NT2/D1 (cell line): ENCODE measurements around a stretch of chr10.

DNA sequence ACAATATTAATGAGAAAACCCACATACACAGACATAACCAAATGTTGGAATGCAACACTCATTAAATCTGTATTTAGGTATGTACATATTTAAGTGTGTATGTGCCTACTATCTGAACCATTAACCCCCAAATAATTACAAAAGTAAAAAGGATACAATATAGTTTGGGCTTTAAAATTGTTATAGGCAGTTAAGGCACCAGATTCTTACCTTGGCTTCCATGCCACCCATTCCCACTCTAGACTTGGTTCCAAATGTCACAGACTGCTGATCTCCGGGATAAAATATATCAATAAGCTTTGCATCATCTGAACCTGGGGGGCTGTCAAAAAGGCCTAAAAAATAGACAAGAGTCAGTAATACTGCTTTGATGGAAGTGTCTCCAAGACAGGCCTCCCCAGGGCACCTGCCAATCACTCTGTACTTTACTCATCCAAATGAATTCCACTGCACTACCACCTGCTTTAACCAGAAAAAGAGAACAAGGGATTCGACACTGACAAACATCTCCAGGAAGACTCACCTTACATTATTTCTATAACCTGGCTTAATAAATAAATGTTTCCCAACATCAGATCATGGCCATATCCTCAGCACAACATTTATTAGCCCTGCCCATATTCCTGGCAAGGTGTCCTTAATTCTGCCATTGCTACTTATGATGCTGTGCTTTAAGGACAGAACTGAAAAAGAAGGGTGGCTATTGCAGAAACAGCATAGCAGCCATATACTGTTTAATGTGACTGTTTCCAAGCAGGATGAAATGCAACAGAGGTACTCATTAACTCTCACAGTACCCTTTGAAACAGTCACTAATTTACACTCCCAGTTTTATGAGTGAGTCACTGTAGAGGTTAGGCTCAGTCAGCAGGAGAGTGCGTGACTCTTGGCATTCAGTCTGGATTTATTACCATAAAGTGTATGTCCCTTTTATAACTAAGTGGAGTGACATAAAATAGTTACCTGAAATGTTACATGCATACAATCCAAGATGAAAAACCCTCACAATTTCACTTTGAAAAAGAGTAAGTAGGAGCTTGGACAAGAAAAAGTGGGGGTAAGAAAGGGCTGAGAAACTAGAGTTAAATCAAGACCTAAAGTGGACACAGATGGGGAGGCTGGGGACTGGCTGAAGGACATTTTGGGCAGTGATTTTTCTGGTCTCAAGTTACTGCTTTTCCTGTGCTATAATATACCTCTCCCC, 28.0 kb downstream of the ALDH18A1 start:
- RRBS, 2 experiments = no CpG with 5 or more reads among the region's 3 CpGs

- RRBS, 2 experiments = no CpG with 5 or more reads among the region's 23 CpGs
Measured at GRCh38 chr10:95655419-95656203, 900 bp downstream of the ALDH18A1 start.

- RRBS, 2 experiments = no CpG with 5 or more reads among the region's 2 CpGs
Measured at GRCh38 chr10:95758522-95759086, 2.6 kb downstream of the ENTPD1 start.

DNA sequence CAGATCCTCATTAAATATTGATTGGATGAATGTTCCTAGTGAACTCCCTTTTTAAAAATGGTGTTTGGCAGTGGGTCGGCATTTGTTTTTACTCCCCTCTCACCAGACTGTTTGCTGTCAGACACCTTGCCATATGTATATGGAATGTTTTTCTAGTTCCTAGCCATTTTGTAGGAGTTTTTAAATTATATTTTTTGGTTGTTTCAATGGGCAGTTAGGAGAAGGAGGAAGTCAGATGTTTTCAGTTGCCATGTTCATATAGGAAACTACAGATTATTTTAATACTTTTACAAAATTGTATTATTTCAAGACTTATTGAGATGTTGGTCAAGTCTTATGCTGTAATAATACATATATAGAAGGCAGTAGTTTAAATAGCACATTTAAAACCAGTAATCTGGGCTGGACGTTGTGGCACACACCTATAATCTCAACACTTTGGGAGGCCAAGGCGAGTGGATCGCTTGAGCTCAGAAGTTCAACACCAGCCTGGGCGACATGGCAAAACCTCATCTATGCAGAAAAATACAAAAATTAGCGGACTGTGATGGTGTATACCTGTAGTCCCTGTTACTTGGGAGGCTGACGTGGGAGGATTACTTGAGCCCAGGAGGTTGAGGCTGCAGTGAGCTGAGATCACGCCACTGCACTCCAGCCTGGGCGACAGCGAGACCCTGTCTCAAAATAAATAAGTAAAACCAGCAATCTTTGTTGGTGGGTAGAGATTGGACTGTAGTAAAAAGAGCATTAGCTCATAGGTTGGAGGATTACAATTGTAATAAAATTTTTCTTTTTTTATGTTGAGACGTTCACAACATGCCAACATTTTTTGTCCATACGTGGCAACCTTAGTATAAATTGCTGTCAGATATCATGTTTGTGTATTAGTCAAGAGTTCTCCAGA, 21.8 kb downstream of the ZNF518A start:
- RRBS, 2 experiments = no CpG with 5 or more reads among the region's 12 CpGs

DNA sequence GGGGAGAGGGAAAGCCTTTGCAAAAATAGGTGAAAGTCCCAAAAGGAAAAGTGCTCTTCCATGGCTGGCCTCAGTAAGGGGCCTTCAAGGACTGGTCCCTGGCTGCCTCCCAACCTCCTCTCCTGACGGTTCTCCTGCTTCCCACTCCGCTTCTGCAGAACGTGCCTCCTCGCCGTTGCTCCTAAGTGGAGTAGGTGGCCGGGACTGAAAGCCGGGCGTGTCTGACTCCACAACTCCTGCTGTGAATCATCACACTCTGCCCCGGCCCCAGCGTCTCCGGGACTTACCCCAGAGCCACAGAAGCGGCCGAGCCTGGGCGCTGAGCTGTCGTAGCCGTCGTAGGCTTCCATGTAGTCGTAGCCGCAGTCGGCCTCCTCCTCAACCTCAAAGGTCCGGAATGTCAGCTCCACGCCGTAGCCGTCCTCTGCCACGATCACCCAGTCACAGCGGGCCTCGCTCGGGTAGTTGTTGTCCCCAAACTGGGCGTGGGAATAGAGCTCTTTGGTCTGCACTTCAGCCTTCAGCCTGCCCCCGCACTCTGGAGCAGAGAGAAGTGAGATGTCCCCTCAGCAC, 11.1 kb upstream of the OPALIN start:
- RRBS, 2 experiments = 80 to 98% methylated on average over 2 to 8 of the region's 30 CpGs

- RRBS, 2 experiments = no CpG with 5 or more reads among the region's 3 CpGs
Measured at GRCh38 chr10:96556709-96557083, 30.1 kb downstream of the TM9SF3 start.

DNA sequence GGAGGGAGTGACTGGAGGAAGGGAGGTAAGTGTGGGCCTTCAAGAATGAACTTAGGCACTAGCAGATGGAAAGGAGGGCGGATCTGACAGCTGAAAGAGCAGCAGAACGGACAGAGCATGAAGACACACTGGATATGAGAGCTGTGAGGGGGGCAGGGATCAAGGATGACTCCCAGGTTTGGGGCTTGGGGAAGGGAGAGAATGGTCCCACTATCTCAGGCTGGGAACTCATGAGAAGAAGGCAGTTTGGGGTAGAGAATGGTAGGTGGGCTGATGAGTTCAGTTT, 12.2 kb upstream of the TM9SF3 start:
- RRBS, 2 experiments = no CpG with 5 or more reads among the region's 2 CpGs

DNA sequence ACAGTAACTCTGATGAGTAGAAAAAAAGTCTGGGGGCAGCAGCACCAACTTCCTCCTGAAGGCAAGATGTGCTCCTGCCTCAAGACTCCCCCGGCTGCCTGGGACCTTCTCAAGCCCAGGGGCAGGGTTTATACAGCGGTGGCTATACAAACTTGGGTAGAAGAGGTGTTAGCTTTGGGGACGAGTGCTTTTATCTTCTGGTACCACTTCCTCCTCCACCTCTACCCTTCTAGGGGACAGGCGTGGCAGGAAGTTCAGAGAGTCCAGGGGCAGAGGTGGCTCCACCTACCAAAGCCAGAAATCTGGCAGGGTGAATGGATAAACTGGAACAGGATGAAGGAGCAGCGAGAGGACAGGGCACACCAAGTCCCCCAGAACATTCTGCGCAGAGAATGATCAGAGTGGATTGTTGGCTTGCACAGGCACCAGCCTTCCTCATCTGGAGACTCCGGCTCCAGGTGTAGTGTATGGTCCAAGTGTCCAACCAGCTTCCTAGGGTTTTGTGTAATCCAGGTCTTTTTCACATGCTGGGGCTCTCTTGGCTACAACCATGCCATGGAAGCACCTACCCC, 24.0 kb upstream of the TM9SF3 start:
- RRBS, 2 experiments = no CpG with 5 or more reads among the region's 7 CpGs

DNA sequence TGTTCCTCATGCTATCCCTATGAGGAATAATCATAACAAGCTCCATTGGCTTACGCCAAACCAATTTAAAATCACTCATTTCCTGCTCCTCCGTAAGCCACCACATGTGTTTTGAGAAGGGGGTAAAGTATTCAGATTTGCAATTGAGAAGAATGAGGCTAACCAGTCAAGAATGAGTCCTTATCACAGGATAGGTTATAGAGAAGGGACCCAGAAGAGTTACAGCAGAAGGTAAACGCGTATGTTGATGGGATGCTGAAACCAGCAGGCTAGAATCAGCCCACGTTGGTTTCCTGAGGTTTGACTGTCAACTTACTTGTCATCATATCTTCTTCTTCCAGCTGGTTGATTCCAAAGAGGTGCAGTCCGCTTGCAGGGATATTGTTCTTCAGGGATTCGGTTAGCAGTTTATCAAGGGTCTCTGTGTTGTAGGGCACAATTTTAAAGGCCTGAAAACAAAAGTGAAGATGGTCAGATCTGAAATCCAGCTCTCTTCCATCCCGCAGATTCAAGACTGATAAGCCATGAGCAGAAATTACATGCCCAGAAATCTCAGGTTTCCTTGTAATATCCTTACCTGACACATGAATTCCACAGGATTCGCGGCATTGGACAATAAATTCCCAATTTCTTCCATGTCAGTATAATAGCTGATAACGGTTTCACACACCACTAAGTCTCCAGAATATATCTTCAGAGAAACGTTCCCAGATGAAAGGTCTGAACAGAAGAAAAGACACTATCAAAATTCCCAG, 64.3 kb upstream of the TM9SF3 start:
- RRBS, 2 experiments = no CpG with 5 or more reads among the region's 12 CpGs

DNA sequence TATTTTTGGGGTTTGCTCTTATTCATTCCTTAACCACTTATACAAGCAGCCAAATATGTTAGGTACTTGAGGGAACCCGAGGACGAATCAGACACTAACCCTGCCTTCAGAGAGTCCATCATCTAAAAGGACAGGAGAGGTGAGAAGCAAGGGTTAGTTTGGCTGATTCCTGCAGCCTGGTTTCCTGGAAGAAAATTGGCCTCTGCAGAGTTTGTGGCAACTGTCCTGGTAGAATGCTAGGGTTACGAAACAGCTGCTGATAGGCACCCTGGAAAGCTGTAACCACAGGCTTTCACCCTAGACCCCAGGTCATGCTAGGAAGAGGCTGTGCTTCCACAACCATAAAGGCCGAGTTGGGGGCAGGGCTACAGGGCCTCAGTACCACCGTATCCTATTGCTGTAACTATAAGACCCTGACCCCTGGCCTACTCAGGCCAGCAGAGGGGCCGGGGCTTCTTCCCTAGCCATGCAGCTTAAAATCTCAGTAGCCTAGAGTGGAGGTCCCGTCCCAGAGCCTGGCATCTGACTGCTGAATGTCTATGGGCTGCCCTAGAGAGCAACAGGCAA, 62.1 kb downstream of the PIK3AP1 start:
- RRBS, 2 experiments = no CpG with 5 or more reads among the region's 7 CpGs

DNA sequence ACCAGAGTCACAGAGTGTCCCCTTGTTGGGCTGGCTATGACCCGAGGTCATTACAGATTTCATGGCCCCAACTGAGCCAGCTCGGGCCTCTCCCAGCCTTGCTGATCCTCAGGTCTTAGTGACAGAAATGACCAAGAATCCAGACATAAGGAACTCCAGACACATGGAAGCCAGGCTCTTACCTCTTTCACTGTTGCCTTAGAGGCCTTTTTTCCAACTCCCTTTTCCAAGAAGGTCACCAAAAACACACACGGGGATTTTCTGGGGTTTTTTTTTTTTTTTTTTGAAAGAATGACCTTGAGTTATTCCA, 44.0 kb downstream of the PIK3AP1 start:
- RRBS, 2 experiments = no CpG with 5 or more reads among the region's 3 CpGs

- RRBS, 2 experiments = no CpG with 5 or more reads among the region's 24 CpGs
Measured at GRCh38 chr10:96709337-96710075, 10.8 kb downstream of the PIK3AP1 start.

DNA sequence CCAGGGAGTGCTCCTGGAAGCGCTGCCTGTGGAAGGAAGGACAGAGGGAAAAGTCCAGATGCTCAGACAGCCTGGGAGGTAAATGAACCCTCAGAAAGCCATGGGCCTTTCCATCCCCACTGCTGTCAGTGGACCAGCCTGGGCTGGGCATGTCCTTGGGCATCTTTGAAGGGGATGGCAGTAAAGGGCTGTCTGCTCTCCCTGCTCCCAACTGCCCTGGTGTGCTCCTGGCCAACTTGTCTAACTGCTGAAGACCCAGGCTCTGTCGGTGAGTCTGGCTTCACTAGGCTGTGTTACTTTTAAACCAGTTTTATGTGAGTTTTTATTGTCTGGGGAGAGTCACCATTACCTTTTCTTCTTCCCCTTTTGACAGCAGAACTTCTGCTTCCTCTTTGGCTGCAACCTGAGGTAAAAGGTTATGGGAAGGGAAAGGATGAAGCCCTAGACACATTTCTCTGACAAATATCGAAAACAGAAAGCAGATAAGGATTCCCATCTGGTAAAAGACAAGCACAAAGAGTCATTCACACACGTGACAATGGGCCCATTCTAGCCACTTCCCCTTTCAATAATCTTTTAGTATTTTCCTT, 27.5 kb upstream of the PIK3AP1 start:
- RRBS, 2 experiments = no CpG with 5 or more reads among the region's 4 CpGs

GRCh38 chr10:96750071-96750803, 29.9 kb upstream of the PIK3AP1 start:
- RRBS, 2 experiments = no CpG with 5 or more reads among the region's 32 CpGs

DNA sequence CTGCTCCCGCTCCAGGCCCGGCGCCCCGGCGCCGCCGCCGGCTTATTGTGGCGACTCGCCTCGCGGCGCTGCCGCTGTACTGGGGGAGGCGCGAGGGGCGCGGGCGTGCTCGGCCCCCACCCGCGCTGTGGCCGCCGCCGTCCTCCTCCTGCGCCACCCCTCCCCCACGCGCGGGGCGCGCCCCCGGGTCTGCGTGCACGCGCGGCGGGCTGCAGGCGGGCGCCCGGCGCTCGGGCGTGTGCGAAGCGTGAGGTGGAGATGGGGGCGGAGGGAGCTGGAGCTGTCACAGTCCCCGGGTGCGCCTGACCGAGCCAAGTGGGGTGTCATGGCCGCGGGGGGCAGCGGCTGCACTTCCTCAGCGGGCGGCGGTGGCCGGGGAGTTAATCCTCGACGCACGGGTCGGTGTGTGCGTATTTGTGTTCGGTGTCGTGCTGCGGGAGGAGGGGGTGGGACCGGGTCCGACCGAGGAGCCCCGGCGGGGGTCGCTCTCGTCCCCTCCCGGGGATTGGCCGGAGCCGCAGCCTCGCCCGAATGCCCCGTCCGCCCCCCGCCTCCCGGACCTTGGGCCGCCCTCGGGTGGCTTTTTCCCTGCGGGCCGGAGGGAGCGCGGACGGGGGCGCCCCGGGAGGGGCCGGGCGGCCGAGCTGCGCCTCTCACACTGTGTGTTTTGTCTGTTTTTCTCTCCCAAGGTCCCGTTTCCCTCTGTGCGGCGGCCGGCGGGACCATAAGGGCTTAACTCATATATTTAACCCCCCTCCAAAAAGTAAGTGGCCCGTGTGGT, 809 bp downstream of the LCOR start:
- RRBS, 2 experiments = under 1 to 2% methylated on average over 47 to 53 of the region's 99 CpGs

DNA sequence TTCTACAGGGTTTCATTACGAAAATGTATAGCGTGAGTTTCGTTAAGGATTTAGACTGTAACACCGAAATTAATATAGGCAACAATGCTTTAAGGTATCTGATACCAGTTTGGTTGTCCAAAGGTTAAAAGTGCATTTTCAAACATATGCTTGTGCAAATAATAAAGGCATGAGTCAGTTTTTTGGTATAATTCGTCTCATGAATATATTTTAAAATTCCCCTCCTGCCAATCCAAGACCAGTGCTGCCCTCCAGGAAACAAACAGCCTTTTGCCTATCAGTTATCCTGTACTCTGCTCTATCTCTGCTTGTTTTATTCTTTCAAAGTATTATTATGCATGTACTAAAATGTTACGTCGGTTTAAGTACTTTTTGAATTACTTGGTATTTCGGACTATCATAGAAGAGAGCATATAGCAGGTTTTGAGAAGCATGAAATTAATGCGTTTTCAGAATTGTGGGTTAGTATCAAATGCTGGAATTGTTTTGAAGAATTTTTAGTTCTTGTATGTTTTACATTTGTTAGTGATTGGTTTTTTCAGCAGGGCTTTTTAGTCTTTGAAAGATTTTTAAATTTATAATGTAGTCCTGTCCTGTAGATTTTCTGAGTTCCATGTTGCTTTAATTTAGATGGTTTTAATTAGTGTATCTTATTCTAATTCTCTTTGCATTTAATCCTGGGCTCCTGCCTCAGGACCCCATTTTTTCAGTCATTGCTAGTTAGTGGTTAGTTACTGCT, 2.2 kb downstream of the LCOR start:
- RRBS, 2 experiments = no CpG with 5 or more reads among the region's 9 CpGs

- RRBS, 2 experiments = no CpG with 5 or more reads among the region's 7 CpGs
Measured at GRCh38 chr10:97024121-97024696, 161.6 kb downstream of the SLIT1 start.

- RRBS, 2 experiments = no CpG with 5 or more reads among the region's 21 CpGs
Measured at GRCh38 chr10:97290620-97291498, 1.6 kb downstream of the ARHGAP19 start.

- RRBS, 2 experiments = under 1% methylated on average over 3 of the region's 63 CpGs
Measured at GRCh38 chr10:97332902-97334099, 1.2 kb downstream of the FRAT2 start.

DNA sequence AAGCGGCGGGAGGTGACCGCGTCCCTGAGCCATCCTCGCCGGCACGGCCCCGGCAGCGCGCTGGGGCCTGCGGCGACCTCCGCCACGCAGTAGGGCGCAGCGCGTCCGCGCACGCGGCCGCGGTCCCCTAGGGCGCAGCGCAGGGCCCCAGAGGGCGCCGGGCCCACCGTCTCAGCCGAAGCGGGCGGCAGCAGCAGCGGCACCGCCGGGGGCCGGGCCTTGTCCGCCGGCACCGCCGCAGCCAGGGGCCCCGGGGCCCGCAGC, 497 bp downstream of the FRAT2 start:
- RRBS, 2 experiments = under 1% methylated on average over 17 of the region's 41 CpGs